SP-49 (cell line): ENCODE measurements around a stretch of chr1.

DNA sequence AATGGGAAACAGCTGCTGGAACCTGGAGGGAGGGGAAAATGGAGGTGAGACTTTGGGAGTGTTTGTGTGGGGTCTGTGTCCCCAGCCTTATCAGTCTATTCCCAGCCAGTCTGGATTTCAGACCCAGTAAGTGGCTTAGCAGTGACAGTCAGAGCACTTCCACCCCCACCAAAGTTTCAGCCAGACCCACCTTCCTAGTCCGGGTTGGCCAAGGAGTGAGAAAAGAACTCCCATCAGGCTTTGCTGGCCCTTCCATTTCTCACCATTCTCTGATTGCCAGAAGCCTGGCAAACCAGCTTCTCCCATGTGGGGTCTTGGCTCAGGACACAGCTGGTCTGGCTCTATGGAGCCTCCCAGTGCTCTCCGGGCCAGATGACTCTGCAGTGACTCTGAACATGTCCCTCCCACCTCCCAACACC lies 15.9 kb downstream of the TSSK3 start:
- PRO-cap: no peak

- PRO-cap: no peak
These were observed 22.7 kb downstream of the ZBTB8OS start for GRCh38 chr1:32627628-32627981.

DNA sequence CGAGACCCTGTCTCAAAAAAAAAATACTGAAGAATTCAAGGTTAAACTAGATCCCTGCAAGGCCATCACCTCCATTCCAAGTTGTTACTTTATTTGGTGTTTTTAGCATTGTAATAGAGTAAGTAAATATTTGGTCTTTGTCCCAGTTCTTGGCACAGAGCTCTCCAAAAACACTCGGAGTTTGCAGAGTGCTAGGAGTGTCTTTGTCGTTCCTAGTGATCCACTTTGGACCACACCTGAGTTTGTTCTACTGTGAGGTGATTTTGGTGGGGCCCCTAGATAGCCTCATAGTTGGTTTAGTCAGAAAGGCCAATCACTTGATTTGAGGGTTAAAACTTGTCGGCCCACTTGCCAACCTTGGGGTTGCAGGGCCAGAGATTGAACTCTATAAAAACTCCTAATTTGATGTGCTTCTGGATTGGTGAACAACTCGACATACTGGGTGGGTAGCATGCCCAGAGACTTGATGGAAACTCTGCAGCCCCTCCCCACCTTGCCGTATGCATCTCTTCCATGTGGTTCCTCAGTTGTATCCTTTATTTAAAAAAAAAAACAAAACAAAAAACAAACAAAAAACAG lies 25.6 kb downstream of the SYNC start:
- PRO-cap: no peak

DNA sequence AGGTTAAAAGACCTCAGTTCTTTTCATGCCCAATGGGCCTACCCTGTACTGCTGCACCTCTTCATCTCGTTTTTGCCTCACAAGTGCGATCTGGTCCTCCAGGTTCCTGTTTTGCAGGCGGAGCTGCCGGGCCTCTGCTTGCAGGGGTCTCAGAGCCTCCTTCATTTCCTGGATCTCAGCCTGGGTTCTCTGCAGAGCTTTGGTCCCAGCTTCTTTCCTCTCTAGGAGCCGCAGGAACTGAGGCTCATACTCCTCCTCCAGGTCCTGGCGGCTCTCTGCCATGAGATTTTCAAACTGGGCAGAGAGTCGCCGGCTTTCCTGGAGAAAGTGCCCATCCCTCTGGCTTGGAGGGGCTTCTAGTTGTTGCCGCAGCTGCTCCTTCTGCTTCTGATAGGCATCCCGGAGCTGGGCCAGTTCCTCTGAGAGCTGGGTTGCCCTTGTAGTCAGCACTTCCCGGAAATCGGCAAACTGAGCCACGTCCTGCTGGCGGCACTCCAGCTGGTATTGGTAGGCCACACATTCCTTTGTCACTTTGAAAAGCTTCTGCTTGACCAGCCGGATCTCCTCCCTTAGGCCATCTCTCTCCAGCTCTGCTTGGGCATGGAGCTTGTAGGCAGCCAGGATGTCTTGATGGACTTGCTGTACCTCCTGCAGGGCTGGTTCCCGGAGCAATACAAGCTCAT lies 7.6 kb downstream of the SYNC start:
- PRO-cap: no peak

DNA sequence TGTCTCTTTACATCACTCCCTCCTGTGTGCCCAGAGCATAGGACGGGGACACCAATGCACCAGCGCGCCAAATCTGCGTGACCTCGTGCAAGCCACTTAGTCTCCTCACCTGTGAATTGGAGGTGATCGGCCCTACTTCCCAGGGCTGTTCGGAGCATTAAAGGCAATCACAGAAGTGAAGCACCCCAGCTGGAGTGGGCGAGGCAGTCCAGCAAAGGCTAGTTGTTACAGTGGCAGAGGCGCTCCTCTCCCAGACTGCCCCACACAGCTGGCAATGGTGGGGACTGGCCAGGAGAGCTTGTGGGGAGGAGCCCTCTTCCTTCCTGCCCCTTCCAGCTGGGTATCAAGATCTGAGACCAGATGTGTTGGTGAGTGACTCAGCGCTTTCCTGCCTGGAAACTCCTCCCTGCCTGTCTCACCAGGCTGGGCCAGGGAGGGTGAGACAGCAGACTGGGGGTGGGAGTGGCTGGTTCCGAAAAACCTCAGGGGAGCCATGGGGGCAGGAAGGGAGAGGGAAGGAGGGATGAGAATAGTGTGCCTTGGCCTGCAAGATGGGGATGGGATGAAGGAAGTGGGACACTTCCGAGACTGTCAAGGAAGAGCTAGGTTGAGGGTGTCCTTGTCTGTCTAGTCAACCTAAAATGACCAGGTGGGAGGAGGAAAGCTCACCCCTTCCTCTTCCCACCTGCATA lies 16.5 kb upstream of the KIAA1522 start:
- PRO-cap: no peak

DNA sequence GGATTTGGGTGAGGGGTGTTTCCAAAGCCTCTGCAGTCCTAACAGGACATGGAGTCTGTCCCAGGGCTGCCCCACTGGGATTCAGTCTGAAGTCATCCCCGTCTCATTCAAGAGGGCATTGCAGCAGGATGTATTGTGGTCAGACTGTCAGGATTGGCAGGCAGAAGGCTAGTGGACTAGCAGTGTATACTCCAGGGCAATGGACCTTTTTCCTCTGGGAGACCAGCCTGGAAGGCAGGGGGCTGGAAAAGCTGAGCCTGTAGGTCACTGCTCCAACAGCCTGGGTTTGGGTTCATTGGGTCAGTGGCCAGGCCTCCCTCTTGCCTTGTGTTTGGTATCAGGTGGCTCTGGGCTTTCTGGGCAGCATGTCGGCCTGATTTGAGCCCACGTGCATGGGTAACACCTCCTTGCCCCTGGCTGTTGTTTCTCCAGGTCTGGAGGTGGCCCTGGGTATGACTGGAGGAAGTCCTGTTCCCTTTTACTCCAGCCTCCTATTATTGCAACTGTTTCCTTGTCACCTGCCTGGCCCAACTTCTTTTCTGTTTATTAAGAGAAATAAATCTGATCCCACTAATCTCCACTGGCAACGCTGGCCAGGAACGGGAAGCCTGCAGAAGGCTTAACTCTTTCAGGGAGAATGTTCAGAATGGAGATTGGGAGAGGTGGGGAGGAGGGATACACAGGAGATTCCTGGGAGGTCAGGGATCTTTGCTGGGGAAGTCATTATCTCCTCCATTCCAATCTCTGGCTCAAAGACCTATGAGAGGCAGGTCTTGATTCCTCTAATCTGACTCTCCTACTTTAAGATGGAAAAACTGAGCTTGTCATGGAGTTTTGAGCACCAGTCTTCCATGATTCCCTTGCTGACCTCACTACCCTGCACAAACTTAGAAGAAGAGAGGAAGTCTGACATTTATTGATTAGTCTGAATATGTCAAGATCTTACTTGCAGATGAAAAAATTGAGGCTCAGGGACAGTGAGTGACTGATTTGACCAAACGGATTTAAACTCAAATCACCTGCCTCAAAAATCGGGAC lies 2.2 kb downstream of the KIAA1522 start:
- PRO-cap: no peak

- PRO-cap: no peak
These were observed 13.6 kb downstream of the KIAA1522 start for GRCh38 chr1:32755207-32755664.

DNA sequence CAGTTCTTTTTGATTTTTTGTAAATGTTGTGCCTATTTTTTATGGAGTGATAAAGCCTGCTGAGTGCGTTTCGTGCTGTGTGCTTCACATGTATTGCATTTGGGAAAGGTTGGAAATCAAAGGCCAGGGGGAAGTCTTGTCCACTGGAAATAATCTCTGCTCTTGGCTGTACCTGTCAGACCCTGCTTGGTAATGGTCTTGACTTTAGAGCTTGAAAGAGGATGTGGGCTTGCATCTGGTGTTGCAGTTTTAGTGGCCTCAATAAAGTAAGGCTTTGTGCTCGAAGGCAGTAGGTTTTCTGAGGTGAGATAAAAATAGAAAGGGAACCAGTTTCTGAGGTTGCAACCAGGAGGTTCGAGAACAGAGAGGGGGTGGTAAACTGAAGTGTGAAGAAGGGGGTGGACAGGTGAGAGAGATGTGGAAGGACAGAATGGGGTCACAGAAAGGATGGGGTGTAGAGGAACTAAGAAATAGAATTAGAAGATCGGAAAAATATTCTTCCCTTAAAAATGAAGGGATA lies 1.4 kb downstream of the S100PBP start:
- PRO-cap: bidirectional peak, plus-strand start at position 363 of the sequence, minus-strand start at position 194 of the sequence

- PRO-cap: no peak
These were observed 6.6 kb downstream of the TMEM54 start for GRCh38 chr1:32894511-32895100.

DNA sequence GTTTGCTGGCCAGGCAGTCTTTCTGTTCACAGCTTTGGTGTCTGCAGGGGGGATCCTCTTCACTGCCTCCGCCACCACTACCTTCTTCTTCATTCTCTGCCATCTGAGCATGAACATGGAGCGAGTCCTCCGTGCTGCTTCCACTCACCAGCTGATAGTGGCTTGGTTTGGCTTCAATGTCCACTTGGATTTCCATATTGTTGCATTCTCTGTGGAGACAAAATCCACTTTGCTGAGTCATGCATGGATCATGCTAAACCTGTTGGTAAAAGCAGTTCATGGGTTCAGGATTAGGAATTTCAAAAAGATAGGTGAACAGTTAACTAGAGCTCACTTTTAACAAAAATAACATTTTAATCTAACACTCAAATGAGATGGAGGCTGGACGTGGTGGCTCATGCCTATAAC lies 27.6 kb downstream of the RNF19B start:
- PRO-cap: no peak

DNA sequence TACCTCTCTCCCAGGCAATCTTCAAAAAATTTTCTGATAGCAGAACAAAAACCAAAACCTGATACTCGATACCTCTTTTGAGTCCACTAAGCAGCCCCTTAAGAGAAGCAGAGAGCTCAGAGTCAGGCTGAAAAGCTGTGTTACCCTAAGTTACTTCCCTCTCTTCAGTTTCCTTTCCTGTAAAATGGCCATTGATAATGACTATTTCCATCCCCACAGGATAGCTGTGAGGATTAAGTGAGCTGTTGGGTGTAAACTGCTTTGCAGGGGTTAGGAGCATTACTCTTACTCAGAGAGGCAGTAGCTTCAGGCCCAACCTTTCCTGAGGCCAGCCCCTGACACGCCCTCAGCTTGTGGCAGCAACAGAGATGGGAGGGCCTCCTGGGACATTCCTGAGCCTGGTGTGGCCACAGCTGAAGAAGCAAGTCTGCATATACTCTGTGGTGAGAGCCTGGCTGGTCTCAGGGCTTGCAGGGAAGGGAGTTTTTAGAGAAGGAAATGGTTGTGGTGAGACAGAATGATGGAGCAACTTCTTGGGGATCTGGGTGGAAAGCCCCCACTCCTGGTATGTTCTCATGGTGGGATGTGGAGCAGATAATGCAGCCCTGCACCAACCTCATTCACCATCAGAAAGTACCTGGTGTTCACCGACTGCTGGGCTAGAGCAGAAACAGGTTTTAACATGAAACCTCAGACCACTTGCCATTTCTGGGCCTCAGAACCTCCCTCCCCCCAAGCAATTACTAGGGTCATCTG lies 27.8 kb upstream of the RNF19B start:
- PRO-cap: no peak

GRCh38 chr1:33055364-33055563 lies 18.6 kb upstream of the AK2 start:
- PRO-cap: no peak

DNA sequence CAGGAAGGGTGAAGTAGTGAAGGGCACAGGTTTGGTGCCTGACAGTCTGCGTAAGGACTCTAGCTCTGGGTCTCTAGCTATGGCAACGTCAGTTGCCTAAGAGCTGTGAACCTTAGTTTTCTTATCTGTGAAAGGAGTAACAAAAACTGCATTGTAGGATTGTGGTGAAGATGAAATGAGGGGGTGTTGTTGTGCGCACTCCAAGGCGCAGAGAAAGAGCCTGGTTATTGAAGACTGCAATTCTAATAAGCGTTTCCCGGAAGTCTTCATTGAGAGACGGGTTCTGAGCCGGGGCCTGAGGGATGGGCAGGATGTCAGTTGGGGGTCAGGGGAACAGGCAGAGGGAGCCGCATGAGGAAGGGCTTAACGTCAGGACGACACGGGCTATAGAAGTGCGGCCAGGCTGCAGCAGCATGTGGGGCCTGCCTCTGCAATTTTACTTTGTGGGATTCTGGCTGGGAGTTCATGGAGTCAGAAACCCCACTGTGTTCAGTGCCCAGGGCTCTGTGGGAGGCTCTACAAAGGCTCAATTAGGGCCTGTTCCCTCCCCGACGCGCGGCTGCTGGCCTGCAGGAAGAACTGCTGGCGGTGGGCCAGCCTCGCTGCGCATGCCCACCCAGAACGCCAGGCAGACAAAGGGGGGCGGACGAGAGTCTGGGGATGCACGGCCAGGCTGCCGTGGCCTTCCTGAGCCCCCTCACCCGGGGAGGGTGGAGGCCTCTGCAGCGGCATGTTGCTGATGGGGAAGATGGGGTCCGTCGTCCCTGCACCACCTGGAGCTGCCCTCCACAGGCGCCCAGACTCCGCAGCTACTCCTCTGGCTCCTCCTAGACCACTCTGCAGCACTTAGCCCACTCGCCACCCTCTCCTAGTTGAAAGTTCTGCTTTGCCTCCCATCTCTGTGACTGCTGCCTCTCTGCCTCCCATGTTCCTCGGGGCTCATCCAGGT lies 20.6 kb downstream of the TRIM62 start:
- PRO-cap: no peak

DNA sequence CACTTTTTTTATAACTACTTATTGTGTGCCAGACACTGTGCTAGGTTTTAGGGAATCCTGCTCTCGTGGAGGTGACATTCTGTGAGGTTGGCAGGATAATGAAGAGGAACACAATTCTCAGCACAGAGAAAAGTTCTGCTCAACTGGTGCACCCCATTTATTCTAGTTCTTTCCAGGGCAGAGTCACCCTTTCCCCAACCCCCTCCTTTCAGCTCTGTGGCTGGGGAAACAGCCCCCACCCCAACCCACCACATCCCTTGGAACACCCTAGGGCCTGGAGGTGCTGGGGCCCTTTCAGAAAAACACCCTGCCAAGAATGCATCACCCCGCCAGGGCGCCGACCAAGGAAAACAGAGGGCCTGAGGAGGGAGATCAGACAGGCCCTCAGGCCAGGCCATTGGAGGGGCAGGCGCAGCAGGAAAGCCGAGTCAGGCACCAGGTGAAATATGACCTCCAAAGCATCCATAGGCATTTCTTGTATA lies 18.4 kb downstream of the TRIM62 start:
- PRO-cap: no peak

GRCh38 chr1:33279983-33280620 lies 23.8 kb downstream of the ZNF362 start:
- PRO-cap: no peak

GRCh38 chr1:33329962-33330546 lies 9.2 kb upstream of the A3GALT2 start:
- PRO-cap: no peak

GRCh38 chr1:33347606-33348173 lies 26.8 kb upstream of the A3GALT2 start:
- PRO-cap: no peak

DNA sequence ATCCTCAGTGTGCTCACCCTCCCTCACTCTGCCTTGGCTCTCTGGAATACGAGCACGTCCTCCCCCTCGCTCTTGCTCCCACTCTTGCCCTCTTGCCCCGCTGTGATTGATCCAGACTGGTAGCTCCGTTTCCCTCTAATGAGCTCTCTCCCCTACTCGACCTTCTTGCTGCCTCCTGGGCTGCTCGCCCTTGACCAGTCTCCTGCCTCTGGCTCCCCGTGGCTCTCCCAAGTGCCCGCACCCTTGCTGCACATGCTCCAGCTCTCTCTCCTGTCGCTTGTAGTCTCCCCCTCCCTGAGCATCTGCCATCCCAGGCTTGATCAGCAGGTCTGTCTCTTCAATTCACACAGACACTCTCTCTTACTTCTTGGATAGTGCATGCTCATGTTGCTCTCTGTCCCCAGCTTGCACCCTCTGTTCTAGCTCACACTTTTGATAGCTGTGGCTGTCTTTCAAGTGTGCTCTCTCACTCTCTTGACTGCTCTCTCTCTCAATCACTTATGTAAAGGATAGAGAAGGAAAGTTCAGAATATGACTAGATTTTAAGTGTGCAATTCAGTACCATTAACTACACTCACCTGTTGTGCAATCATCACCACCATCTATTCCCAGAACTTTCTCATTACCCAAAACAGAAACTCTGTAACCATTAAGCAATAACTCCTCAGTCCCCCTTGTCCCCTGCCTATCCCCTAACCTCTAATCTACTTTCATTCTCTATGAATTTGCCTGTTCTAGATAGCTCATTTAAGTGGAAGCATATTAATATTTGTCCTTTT lies 51.0 kb downstream of the PHC2 start:
- PRO-cap: no peak

- PRO-cap: no peak
These were observed 183.0 kb downstream of the ZSCAN20 start for GRCh38 chr1:33655290-33655960.

DNA sequence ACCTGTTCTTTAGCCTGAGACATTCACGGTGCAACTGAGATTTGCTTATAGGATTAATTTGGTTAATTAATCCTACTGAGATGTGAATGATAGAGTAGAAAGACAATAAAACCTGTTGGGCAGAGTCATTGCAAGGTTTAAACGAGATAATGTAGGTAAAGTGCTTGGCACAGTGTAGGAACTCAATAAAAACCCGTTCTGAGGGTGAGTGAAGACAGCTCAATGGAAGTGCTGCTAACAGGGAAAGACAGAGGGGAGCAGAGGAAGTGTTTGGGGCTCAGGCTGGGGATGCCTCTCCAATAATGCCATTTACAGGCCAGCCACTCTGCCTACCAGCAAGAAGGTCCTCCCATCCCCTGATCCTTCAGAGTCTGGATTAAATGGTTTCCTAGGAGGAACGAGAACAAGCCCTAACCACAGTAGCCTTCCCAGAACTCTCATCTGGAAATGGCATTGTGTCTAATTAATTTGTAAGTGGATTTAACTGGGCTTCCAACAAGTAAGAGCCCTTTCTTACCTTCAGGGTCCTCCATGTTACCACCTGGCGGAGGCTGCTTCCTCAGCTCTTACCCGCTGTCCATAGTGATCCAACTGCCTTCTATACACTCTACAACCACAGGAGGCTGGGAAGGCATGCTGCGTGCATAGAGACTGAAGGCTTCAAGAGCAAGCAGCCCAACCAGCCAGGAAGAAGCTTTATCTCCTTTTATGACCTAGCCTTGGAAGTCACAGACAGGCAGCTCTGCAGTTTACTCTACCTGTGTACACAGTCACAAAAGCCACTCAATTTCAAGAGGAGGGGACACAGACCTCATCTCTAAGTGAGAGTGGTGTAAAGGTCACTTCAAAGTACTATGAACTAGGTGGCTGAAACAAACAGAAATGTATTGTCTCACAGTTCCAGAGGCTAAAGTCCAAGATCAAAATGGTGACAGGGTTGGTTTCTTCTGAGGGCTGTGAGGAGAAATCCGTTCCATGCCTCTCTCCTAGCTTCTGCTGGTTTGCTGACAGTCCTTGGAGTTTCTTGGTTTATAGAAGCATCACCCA lies 69.9 kb upstream of the GJB5 start:
- PRO-cap: no peak